B cell (primary cell): ENCODE results near the genes SLC6A19 and SLC6A3.

DNA sequence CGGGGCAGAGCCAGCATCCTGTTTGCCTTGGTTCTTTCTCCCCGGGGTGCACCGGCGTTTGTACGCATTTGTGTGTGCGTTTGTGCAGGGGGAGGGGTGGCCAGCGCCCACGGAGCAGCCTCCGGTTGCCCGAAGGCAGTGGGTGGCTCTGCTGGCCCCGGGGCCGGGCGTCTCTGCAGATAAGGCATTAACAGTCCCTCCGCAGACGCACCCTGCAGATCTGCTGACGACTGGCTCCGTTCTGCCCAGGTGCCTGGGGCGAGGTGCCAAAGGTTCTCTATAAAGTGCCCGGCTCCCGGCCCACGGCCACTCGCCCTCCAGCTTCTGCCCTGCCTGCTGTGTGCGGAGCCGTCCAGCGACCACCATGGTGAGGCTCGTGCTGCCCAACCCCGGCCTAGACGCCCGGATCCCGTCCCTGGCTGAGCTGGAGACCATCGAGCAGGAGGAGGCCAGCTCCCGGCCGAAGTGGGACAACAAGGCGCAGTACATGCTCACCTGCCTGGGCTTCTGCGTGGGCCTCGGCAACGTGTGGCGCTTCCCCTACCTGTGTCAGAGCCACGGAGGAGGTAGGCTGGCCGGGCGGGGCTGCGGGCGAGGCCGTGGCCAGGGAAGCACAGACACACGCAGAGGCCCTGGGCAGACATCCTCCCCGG, at the start of gene SLC6A19:
Gene SLC6A19, plus strand, starts transcription at position 309 of the 653 bp plus-strand sequence.
- PRO-cap, result no peak
- CAGE, long polyA plus RNA, result no peak

DNA sequence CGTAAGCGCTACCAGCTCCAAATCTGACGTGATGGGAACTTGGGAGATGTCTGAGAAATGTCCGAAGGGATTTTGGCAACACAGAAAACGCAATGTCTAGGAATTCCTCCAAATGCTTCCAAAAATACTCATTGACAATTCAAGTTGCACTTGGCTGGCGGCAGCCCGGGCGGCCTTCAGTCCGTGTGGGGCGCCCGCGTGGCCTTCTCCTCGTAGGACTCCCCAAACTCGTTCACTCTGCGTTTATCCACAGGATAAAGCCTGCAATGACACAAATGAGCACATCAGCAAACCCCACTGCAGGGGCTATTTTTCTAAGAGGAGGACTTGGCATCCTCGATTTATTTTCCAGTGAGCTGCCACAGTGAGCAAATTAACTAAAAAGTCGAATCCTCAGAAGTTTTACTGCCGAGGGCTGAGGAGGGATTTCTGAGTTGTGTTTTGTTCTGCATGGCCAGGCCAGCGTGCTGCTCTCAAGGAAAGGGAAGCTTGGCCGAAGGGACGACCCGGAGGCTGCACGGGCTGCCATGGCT, 23.4 kb upstream of the TERT start:
- PRO-cap, result no peak
- CAGE, long polyA plus RNA, result no peak

GRCh38 chr5:1330135-1331567, 14.2 kb downstream of the CLPTM1L start:
- PRO-cap, result no peak
- CAGE, long polyA plus RNA, result no peak

DNA sequence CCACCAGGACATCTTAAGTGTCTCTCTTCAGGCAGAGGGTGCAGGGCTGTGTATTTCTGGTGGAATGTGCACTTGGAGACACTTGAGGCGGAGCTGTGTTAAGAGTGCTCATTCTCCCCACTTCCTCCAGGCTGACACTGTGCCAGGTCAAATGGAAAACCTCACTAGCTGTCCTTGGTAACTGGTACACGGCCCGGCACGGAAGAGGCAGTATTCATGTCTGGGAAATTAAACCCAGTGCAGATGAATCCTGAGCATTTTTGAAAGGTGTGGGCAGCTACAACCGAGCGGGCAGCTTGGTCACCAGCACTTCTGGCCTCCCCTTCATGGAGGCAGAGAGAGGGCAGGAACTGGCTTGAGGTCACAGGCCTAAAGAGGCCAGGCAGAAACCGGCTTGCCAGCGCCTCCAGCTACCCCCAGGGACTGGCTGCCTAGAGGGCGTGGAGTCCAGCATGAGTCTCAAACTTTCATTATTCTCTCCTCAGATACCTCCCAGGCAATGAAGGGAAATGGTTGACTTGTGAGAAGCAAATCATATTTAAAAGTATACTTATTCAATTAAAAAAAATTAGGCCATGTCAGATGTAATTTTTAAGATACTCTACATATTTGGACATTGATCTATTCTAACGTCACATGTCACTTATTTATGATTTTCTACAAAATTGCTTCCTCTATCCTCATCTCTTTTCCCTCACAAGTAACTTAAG, 1.5 kb downstream of the CLPTM1L start:
- PRO-cap, result no peak
- CAGE, long polyA plus RNA, result no peak

DNA sequence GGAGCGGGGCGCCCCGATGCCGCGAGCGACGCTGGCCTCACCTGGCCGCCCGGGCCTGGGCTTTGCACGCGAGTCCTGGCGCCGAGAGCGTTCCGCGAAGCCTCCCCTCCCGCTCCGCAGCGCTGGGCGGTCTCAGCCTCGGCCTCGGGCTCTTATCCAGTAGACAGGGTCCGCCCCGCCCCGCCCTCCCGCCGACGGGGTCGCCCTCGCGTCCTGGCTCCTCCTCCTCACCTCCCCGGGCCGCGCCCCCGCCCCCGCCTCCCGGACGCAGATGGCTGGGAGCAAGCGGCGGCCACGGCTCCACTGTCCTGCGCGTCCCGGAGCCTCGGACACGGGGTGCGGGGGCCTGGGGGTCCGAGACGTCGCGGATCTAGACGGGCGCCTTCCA, at the start of gene SLC6A3:
Gene SLC6A3, minus strand, starts transcription at position 134 of the 388 bp plus-strand sequence.
- PRO-cap, result no peak
- CAGE, long polyA plus RNA, result no peak

DNA sequence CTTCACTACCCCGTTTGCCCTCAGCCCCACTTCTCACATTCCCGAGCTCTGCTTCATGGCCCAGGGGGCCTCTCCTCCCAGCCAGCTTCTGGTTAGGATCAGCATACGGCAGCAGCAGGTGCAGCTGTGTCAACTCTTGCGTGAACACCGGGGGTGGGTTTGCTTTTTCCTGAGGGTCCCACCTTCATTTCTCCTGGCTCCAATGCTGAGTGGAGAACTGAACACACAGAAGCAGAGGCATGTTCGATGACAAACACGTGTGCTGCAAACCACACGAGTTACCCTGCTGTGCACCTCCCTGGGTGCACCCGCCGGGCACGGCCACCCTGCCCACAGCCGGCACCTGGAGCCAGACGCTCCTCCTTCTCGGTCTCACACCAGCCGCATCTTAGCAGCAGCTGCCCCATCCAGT, 14.9 kb upstream of the SLC6A3 start:
- PRO-cap, result no peak
- CAGE, long polyA plus RNA, result no peak

DNA sequence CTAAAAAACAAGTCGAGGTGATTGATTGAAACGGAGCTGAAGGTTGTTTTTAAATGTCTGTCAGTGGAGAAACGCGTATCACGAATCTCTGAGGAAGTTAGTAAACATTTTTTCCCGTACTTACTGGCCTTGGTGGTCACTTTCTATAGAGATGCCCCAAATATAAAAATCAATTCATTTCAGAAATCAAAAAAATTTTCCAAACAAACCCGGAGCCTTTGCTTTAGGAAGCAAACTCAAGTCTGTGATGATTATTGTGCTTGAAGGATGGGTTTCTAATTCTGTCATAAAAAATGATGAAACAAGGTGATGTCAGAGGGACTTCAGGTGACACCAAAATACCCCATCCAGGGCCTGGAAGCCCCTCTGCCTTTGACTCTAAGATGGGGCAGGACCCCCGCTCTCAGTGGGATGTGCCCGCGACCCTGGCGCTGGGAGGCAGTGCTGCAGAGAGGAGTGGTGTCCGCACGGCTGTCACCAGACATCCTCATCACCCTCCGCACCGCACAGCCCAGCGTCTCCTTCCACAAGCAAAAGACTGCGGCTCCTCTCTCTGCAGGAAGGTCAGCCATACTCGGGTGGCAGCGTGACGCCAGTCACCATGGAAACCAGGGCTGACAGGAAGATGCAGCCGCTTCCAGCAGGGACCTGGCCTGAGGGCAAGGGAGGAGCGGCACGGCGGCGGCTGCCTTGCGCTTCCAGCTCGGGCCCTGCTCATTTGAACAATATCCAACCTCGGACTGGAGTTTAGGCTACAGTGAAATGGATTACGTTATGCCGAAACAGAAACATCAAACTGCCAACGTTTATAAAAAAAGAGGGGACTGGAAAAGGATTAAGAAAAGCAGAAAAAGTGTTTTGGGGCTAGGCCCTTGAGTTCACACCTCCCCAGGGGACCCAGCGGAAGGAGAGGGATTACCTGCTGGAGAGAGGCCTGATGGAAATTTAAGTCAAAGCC, 17.1 kb upstream of the SLC6A3 start:
- PRO-cap, result no peak
- CAGE, long polyA plus RNA, result no peak

DNA sequence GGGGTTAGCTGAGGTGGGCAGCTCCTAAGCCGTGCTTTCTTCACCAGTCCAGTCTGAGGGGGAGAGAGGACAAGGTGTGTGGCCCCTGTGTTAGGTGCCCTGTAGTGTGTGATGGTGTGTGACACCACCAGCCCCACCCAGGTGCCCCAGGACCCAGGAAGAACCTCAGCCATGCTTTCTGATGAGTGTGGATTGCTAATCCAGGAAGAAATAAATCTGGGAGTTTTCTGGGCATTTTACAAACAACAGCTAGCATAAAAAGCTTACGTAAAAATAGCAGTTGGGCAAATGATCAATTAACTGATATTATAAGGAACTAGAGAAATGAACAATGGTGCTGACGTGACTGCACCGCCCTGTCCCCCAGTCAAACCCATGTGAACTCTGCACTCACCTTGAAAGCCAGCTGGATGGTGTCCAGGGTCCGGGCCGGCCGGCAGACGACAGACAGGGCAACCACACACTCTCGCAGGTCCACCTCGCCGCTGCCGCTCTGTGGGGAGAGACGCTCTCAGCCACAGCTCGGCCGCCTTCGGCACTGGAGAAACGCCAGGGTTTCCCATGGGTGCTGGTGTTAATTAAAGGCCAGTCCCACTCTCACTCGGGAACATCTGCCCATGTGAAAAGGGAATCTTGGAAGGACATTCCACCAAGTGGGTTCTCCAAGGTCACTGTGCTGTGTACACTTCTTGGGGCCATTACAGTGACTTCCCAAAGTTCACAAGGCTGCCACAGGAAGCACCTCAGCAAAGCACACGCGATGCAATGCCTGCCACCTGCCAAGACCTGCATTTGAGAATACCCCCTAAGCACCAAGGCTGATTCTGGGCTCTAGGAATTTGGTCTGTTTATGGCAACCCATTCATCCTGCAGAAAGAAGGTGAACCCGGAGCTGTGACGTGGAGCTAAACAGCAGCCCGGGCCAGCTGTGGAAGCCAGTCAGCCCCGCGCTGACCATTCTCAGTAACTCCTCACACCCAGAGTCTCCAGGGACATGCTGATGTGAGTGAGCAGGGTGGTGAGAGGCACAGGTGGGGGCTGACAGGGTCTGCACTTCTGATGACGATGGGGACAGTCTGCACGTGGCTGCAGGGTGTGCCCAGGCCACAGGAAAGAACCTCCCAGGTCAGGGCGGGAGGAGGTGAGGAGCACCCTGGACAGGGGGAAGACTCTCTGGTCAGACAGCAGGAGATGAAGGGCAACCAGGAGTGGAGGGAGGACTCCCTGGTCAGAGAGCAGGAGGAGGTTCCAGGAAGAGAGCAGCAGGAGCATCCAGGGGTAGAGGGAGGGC, 25.6 kb upstream of the SLC6A3 start:
- PRO-cap, result no peak
- CAGE, long polyA plus RNA, result no peak

- PRO-cap, result no peak
- CAGE, long polyA plus RNA, result no peak
Observed at GRCh38 chr5:1486433-1487411, 37.0 kb downstream of the LPCAT1 start.

DNA sequence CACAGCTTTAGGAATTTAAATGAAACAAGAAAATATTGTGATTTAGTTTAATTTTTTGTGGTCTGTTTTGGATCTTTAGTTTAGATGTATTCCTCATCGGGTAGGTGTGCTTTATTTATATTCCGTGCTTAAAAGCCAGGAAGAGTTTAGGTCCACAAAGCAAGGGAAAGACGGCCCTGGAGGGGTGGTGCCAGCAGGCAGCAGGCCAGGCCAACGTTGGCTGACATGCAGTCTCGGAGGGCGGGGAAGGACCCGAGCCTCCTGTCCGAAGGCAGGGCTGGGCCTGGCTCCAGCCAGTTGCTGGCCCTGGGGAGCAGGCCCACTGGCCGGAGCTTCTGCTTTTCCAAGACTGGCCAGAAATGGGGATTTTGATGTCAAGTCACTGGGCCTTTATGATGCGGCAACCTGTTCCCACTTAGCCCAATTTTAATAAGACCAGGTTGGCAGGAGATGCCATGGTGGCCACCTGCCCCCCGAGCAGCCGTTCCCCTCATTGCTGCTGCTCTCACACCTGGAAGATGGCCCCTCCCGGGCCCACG, 23.3 kb downstream of the LPCAT1 start:
- PRO-cap, result no peak
- CAGE, long polyA plus RNA, result no peak

DNA sequence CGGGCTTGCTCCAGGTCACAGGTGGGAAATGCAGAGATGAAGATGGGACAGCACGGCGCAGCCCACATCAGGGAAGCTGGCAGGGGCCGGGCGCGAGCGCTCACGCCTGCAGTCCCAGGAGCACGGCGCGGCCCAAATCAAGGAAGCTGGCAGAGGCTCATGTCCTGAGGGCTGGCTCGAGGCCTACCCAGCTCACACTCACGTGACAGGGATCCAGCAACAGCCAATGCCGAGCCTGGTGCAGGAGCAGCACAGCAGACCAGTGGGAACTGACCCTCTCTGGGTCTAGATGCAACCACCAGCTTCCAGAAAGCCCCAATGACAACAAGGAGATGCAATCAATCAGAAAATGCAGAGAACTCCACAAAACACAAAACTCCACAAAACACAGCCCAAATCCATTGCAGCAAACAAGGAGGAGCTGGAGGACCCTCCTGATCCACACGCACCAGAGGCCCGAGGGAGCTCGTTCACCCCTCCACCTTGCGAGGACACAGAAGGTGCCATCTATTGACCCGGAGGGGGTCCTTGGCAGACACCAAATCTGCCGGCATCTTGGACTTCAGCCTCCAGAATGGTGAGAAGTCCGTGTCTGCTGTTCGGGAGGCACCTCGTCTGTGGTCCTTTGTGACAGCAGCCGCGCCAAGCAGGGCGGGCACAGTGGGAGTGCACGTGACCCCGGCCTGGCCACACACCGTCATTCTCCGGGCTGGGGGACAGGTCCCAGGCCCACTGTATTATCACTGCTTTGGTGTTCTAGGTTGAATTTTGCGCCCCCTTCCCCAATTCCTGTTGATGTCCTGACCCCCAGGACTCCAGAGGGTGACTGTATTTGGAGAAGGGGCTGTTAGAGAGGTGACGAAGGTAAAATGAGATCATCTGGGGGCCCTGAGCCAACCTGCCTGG, 16.0 kb downstream of the LPCAT1 start:
- PRO-cap, result no peak
- CAGE, long polyA plus RNA, result no peak

- PRO-cap, result no peak
- CAGE, long polyA plus RNA, result no peak
Observed at GRCh38 chr5:1629824-1630160, 106.0 kb upstream of the LPCAT1 start.

DNA sequence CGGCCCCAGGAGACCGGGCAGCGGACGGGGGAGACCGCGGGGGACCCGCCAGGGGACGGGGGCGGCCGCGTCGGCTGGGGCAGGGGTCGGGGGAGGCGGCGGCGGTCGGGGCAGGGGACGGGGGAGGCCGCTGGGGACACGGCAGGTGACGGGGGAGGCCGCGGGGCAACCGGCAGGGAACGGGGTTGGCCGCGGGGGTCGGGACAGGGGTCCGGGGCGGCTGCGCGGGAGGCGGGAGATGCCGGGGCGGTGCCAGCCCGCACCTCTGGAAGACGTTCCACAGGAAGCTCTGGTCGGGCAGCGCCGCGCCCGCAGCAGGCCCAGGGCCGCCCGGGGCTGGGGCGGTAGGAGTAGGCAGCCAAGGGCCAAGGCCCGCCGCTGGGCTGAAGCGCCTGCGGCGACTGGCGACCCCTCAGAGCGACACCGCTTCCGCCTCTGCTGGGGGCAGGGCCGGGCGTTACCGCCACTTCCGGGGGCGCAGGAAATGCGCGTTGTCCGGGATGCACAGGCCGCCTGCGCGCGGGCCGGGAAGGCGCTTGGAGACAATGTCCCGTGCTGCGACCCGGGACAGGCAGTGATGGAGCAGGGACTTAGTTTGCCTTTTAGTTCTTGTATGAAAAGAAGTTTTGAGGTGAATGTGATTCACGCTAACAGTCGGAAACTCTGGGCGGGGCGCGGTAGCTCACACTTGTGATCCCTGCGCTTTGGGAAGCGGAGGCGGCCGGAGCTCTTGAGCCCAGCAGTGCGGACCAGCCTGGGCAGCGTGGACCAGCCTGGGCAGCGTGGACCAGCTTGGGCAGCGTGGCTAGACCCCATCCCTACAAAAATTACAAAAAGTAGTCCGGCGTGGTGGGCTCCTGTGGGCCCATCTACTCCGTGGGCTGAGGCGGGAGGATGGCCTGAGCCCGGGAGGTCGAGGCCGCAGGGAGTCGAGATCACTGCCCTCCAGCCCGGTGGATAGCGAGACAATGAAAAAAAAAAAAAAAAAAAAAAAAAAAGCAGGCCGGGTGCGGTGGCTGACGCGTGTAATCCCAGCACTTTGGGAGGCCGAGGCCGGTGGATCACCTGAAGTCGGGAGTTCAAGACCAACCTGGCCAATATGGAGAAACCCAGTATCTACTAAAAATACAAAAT, 110.2 kb upstream of the LPCAT1 start:
- PRO-cap, result bidirectional peak, plus-strand start at position 505 of the sequence, minus-strand start at position 403 of the sequence; bidirectional peak, plus-strand start at position 691 of the sequence, minus-strand start at position 592 of the sequence
- CAGE, long polyA plus RNA, result start-site peak on the minus strand centred at position 436 of the sequence, 66 bp wide, 89 and 81 reads in 2 replicates; start-site peak on the plus strand centred at position 496 of the sequence, 34 bp wide, 14 and 10 reads in 2 replicates

GRCh38 chr5:1746416-1747193, 53.0 kb downstream of the MRPL36 start:
- PRO-cap, result no peak
- CAGE, long polyA plus RNA, result no peak

- PRO-cap, result bidirectional peak, plus-strand start at chr5:1801707, minus-strand start at chr5:1801666
- CAGE, long polyA plus RNA, result no peak
Observed at GRCh38 chr5:1801559-1801884, 315 bp downstream of the NDUFS6 start.

- PRO-cap, result no peak
- CAGE, long polyA plus RNA, result no peak
Observed at GRCh38 chr5:2011774-2012205, 129.1 kb upstream of the IRX4 start.

- PRO-cap, result no peak
- CAGE, long polyA plus RNA, result no peak
Observed at GRCh38 chr5:2538195-2538775, 213.2 kb downstream of the IRX2 start.

DNA sequence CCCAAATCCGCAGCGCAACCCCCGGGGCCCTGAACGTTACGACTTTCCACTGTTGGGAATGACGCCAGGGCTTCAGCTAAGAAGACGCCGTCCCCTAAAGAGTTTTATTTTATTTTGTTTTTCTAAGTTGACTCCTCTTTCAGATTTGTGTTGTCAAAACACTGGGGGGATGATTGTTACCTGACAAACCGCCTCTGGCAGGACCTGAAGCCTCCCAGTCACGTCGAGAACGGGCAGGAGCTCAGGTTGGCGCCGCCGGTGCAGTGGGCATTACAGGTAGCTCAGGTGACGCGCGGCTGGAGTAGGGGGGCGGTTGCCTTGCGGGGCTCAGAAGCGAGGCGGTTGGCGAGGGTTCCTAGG, 982 bp upstream of the IRX2 start:
- PRO-cap, result no peak
- CAGE, long polyA plus RNA, result no peak

DNA sequence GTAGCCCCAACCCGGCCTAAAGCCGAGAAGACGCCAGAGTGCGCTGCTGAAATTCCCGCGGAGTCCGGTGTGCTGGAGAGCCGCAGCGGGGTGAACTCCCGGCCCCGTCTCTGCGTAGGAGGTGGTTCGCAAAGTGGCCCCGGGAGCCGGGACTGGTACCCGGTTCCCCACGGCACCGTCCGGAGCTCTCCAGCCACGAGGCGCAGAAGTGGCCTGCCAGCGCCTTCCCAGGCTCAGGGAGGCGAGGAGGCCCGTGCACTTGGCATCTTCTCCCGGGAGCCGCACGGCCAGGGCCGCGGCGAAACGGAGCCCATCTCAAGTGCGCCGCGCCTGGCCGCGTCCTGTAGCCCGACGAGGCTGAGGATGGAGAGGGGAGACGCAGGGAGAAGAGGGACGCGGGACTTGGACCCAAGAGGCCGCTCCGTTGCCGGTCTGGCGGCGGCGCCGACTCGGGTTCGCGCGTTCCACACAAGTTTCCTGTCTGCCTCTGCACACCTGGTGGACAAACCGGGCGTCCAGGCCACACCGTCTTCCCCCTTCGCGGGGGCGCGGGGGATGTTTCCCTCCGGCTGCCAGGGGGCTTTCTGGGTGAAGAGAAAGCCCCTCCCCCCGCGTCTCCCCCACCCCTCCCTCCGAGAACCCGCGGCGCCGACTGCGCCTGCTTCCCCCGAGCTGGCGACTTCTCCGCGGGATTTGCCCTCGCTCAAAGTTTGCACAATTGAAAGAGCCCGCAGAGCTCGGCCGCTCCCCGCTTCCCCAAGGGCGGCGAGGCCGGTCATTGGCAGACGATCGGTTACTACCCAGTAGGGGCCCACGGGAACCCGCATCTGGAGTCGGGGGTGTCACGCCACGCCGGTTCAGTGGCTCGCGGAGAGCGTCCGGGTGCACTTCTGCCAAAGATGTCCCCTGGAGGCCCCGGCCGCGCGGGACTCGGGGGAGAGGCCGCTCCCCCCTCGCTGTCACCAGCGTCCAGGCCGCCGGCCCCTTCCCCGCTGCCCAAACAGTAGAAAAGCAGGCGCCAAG, 837 bp upstream of the IRX1 start:
- PRO-cap, result no peak
- CAGE, long polyA plus RNA, result no peak

GRCh38 chr5:3731303-3731681, 135.7 kb downstream of the IRX1 start:
- PRO-cap, result no peak
- CAGE, long polyA plus RNA, result no peak